ENCODE measurements around the gene LRRC34.

GRCh38 chr3:169205929-169206441 lies 457.5 kb downstream of the MECOM start:
- PRO-cap, result no peak
- RAMPAGE, long total RNA, result no peak

DNA sequence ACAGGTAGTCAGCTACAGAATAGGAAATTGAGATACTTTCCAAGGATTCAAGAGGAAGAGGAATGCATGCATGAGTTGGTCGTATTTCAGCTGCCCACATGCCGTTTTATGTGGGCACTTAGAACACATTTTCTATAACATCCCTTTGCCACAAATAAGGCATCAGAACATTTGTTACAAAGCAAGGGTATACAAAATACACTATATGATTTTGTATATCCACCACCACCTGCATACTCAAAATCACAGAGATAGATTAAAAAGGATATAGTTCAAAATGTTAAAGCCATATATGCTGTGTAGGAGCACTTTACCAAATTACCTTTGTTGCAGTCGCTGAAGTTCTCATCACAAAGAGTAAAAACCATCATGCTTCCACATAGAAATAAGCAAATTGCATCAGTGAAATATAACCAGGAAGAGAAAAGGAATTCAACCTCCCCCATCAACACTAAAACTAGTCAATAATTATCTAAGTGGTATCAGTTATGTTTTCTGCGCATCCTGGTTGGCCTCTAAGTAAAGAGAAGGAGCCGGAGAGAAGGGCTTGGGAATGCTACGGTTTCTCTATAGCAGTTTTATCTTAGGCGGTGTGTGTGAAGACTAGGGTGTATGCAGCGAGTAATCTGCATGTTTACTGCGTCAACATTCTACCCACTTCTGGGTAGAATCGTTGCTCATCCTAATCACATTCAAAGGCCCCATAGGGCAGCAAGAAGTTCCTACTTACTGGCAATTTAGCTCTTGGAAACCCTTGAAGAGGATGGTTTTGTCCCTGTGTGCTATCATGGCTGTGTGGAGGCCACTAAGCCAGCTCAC lies 390.3 kb downstream of the MECOM start:
- PRO-cap, result no peak
- RAMPAGE, long total RNA, result no peak

DNA sequence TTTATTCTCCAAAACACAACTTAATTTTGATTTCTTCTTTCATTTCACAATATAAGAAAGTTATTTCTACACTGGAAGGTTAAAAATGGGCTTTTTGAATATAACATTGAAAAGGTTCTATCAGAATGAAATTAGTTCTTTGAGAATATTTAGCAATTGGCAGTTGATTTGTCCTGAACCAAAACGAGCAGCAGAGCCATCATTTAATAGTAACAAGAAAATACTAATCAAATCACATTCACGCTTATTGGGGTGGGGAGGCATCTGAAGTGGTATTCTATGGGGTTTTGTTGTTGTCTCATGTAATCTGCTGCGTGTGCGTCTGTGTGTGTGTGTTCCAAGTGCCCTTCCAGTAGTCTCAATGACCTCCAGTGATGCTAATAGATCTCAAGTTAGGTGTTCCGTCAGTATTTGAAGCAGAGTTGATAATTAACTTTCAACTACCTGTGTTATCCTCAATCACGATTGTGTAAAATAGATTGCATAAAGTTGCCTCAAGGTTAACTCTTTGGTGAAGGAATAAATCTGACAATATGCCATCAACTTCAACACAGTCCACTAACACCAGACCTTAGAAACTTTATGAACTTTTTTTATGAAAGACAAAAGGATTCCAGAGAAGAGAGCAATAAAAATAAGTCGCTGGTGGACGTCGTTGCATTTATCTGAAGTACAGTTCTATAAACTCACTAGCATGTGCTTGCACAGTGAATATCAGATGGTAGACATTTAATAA lies 375.0 kb downstream of the MECOM start:
- PRO-cap, result no peak
- RAMPAGE, long total RNA, result no peak

DNA sequence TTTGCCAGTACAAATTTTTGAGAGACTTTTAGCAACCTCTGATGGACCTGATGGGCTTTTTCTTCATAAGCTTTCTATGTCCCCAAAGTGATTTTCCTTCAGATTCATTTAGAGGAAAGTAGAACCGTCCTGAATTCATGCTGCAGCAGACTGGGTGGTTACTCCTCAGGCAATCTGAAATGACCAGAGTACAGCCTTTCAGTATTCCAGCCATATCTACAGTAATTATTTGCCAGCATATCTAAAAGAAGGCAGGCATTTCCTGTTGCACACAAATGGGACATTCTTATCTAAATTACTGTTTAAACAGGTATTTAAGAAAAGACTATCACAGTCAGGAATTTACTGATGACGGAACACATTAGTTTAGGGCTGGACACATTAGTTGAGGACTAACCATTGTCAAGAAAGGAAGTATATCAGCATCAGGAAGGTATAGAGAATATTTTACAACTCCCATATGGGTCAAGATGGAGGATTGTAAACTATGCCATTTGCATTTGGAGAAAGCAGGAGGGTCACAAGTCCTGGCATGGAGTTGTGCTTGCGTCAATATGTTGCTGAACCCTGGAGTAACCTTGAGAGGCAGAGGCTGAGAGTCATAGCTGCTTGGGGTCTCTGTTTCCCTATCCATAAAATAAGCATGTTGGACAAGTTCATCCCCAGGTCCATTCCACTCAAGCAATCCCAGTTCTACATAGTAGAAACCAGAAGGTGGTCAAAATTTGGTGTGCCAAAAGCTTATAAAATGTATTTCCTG lies 273.8 kb downstream of the MECOM start:
- PRO-cap, result no peak
- RAMPAGE, long total RNA, result no peak

DNA sequence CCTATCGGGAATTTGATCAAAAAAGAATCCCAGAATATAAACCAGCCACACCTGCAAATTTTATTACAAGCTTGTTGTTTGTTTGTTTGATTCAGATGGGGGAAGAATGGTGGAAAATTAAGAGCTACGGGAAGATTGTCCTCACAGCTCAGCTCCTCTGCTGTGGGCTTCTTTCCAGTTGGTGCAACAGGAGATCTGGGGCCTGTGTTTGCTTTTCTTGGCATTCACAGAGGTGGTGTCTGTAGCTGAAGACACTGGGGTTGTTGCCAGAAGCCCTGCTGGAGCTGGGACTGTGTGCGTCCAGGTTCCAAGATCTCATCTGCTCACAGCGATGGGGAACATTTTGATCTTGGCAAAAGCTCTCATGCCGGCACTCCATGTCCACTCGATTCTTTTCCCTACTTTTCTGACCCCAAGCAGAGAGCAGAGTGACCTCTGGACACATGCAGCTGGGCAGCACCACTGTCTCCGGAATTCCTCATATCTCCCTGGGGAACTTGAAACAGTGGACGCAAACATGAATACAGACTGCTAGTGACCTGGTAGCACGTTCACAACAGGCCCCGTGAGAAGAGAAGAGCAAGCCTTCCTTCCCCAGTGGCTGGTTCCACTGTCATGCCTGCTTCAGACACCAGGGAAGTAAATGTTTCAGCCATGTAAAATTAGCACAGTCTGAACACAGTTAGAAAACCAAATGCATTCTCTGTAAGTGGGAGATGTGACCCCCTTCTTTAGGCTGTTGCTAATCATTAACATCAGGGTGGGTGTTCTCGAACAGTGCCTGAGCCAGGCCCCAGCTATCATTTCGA lies 36.1 kb upstream of the MECOM start:
- PRO-cap, result no peak
- RAMPAGE, long total RNA, result no peak

- PRO-cap, result no peak
- RAMPAGE, long total RNA, result no peak
These were observed 4.2 kb downstream of the ACTRT3 start for GRCh38 chr3:169765106-169765554.

DNA sequence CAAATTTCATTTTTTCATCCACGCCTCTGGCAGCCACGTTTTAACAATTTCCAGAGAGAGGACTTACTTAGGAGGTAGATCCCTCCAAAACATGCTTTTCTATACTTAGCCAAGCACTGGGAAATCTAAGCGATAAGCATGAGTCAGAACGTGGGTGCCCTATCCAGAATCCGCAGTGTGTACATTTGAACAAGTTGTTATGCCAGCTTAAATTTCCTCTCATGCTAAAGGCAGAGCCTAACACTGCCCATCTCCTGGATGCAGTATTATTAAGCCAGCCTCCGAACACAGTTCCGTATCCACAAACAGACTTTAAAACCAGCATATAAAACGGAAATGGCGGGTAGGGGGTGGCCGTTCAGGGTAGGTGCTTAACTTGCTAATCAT lies 1.1 kb upstream of the LRRIQ4 start:
- PRO-cap, result no peak
- RAMPAGE, long total RNA, result no peak

- PRO-cap, result no peak
- RAMPAGE, long total RNA, result no peak
These were observed at the start of gene LRRC34 for GRCh38 chr3:169812830-169813151. TSS of gene LRRC34 (minus strand) at chr3:169812904.

DNA sequence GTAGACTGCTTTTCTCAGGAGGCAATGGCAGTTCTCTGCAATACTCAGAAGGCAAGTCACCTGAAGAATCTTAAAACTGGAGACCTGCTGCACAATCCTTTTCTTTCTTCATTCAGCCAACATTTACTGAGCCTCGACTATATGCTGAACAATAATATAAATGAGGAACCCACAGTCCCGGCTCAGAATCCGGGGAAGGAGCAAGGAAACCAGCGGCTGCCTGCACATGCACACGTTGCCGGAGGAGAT lies 35.2 kb downstream of the SEC62 start:
- PRO-cap, result no peak
- RAMPAGE, long total RNA, result no peak

GRCh38 chr3:170046438-170046700 lies 8.6 kb downstream of the GPR160 start:
- PRO-cap, result no peak
- RAMPAGE, long total RNA, result no peak

GRCh38 chr3:170051324-170051633 lies 13.5 kb downstream of the GPR160 start:
- PRO-cap, result no peak
- RAMPAGE, long total RNA, result no peak

DNA sequence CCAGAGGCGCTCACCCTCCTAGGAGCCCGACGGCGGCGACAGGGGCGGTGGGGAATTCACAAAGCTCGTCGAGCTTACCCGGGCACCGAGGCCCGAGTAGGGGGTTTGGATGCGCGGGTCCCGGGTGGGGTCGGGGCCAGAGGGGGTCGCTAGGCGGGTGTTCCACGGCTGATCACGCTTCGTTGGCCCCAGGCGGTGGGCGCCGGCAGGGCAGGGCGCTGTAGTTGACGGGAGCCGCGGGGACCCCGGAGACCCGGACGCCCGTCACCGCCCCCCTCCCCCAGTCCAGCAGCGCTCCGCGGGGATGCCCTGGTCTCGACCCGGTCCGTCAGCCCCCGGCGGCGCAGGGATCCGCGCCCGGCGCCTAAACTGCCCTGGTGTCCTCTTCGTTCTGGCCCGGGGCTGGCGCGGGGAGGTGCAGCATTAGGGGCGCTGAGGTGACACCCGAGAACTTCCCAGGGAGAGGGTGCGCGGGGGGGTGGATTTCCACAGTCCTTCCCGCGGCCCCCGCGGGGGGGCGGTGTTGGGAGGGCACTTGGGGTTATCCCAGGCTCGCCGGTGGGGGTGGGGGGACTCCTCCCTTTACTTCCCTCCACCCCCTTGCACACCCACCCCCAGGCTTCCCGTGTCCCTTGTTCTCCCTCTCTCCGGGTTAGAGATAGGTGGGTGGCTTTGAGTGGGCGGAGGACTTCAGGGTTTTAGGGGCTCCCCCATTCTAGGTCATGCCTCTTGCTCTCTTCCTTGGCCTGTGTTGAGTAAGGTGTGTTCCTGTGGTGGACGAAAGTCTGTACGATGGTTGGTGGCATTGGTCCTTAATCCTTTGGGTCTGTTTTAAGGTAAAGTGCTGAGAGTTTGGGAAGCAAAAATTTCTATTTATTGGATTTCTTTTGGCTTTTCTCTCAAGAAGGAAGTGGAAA lies 553 bp downstream of the SKIL start:
- PRO-cap, result no peak
- RAMPAGE, long total RNA, result no peak

DNA sequence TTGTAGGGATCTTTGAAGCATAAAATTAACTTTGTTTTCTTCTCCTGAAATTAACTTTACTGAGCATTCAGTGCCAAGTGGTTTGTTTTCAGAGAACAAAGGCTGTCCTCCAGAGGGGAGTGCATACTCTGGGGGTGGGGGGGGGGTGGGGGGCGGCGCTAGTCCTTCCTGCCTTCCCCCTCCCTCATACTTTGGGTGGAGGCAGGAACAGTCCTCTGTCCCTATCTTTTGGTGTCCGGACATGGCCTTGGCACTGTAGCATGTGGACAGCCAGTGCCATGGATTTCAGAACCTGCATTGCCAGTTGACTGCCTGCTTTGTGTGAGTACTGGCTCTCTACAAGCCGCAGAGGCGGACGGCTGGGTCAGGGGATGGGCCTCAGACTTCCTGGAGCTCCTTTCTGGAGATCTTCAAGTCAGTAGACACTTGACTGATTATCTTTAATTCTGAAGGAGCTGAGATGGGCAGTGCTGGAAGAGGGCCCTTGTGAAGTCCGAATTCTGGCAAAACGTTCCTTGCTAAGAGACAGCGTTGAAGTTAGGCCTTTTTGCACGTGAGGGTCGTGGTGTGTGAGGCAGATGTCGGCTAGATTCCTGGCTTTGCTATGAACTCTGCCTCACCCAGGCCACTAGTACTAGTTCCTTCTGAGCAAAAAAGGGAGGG lies 2.5 kb downstream of the CLDN11 start:
- PRO-cap, result no peak
- RAMPAGE, long total RNA, result no peak

DNA sequence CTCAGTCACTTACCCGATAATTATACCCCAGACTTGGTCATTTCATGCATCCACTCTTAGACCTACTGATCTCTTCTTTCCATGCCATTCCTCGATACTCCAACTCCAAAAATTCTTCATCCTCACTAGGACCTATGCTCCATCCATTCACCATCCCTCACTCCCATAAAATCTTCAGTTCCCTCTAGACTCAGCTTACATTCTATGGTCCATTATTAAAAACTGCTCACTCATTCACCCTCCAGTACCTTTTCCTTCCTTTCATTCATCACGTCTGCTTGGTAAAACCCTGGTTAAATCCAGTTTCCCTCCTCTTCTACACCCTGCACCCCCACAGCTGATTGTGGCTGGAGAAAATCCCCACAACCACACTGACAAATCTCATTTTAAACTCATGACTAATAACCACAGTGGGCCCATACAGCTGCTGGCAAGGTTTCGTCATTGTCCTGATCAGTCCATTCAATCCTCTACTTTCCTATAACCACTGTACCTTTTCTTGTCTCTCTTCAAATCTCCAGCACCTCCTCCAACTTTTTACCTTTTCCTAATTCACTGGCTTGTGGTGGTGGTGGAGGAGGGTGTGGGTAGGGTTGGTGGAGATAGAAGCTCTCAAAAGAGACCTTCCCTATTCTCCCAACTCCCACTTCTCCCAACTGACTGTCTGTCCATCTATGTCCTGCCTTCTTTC lies 140.7 kb upstream of the SLC7A14 start:
- PRO-cap, result no peak
- RAMPAGE, long total RNA, result no peak

DNA sequence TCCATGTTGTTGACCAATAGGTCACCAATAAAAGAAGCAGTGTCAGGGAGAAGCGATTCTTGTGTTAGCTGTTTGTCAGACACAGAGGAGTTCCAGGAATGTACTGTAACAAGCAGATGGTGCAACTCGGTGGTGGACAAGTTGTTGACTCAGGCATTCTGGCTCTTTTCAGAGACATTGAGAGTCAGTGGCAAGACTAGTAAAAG lies 18.9 kb upstream of the SLC2A2 start:
- PRO-cap, result no peak
- RAMPAGE, long total RNA, result no peak

- PRO-cap, result no peak
- RAMPAGE, long total RNA, result no peak
These were observed 96.9 kb upstream of the SLC2A2 start for GRCh38 chr3:171123521-171123734.

GRCh38 chr3:171671577-171672269 lies 138.6 kb downstream of the PLD1 start:
- PRO-cap, result no peak
- RAMPAGE, long total RNA, result no peak

DNA sequence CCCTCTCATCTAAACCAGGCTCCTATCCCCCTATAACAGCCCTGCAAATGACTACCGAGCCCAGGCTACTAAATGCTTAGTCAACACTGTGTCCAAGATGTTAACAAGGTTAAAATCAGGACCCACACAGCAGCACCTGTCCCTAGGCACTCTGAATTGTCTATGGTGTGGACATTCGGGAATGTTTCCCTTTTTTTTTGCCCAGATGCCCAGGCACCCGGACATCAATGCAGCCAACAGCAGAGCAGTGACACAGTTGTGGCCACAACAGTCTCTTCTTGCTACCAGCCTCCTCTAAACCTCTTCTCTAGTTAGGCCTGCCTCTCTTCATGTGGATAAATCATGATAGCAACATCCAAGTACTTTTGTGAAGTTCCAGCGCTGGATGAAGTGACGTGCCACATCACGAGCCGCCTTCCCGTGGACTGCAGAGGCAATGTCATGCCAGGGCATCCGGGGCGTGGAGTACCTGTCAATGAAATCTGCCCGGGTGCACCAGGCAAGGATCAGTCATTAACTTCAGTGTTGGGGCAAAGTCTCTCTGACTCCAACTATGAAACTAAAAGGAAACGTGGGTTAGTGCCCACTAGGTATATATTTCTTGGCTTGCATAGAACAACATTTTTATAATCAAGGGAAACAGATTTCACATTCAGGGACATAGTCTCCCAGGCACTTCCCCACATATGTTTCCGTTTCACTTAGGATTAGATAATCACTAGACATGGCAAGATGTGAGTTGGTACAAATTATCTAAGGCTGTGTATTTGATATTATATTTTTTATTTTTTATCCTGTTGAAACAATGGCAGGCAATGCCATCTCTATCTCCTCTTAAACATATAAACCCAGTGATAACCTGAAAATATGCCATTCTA lies 133.7 kb downstream of the PLD1 start:
- PRO-cap, result no peak
- RAMPAGE, long total RNA, result no peak

GRCh38 chr3:171678918-171679334 lies 131.4 kb downstream of the PLD1 start:
- PRO-cap, result no peak
- RAMPAGE, long total RNA, result no peak

- PRO-cap, result no peak
- RAMPAGE, long total RNA, result no peak
These were observed 85.3 kb downstream of the PLD1 start for GRCh38 chr3:171724794-171725500.